Vagina (tissue), 1 donor: ENCODE measurements around a stretch of chr12.

GRCh38 chr12:12449538-12450162, 92.8 kb downstream of the BORCS5 start:
- PRO-cap = no peak
- RAMPAGE, long total RNA = start-site peak on the plus strand at chr12:12449896-12450027, 5 reads

- PRO-cap = no peak
- RAMPAGE, long total RNA = no peak
Measured at GRCh38 chr12:12486515-12487431, 75.9 kb downstream of the DUSP16 start.

DNA sequence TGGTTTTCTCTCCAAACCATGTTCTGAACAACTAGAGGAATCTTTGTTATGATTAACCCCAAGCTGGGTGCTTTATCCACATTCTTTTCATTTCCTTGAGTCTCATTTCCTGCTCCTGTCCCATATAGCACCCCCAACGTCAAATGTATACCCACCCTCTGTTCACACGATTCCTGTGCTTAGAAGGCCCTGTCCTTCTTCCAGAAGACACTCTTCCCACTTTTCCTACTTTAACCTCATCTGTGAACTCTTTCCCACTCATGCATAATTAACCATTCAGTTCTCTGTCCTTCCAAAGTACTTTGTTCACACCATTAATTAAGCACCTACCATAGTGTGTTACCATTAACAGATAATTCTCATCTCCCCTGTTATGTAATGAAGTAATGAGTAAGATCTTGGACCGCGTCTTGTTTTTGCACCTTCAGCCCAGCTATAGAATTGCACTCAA, 74.6 kb downstream of the DUSP16 start:
- PRO-cap = no peak
- RAMPAGE, long total RNA = start-site peak on the minus strand centred at position 332 of the sequence, 200 bp wide, 26 reads

- PRO-cap = no peak
- RAMPAGE, long total RNA = no peak
Measured at GRCh38 chr12:12502734-12503253, 59.9 kb downstream of the DUSP16 start.

GRCh38 chr12:12717893-12718114, 636 bp downstream of the CDKN1B start:
- PRO-cap = no peak
- RAMPAGE, long total RNA = no peak

GRCh38 chr12:12837551-12838240, 24.6 kb downstream of the DDX47 start:
- PRO-cap = no peak
- RAMPAGE, long total RNA = no peak

- PRO-cap = no peak
- RAMPAGE, long total RNA = no peak
Measured at GRCh38 chr12:12876934-12877728, 14.2 kb upstream of the GPRC5A start.

DNA sequence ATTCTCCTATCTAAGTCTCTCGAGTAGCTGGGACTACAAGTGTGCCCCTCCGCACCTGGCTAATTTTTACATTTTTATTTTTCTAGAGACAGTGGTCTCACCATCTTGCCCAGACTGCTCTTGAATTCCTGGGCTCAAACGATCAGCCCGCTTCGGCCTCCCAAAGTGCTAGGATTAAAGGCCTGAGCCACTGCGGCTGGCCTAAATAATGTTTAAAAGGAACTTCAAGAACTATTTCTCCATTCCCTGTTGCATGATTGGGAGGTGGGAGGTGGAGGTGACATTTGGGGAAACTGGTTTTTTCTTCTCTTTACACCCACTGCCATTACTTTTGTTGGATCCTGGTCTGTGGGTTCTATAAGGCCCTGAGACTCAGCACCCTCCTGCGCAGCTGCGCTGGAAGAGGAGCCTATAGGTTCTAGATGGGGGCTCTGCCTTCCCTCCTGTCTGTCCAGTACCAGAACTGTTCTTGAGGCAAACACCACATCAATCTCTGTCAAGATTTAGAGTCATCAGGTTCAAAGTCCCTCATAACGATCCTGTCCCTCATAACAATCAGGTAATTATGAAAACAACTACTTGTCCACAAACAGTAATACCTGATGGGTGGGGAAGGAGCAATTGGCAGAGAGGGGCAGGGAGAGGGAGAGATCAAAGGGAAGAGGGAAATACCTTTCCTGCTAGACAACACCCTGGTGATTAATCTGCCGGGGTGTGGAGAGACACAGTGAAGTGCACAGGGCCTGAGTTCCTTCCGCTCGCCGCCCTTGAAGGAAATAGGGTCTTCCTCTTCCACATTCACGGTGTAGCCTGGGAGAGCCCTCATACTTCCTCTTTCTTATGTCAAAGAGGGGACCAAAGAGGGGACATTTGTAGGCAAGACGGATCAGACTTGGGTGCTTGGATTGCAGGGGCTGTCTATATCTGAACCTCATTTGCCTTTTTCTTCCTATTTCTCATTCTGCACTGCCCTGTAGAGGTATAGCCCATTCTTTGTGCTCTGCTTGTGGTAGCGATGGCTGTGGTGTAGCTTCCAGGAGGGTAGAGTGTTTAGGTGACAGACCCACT, 12.4 kb downstream of the GPRC5A start:
- PRO-cap = no peak
- RAMPAGE, long total RNA = start-site peak on the plus strand centred at position 1,016 of the sequence, 43 bp wide, 10 reads

- PRO-cap = no peak
- RAMPAGE, long total RNA = no peak
Measured at GRCh38 chr12:12907988-12908628, 16.7 kb downstream of the GPRC5A start.

GRCh38 chr12:12908629-12909390, 17.4 kb downstream of the GPRC5A start:
- PRO-cap = no peak
- RAMPAGE, long total RNA = no peak

- PRO-cap = no peak
- RAMPAGE, long total RNA = no peak
Measured at GRCh38 chr12:12912935-12913982, 21.9 kb downstream of the GPRC5A start.

DNA sequence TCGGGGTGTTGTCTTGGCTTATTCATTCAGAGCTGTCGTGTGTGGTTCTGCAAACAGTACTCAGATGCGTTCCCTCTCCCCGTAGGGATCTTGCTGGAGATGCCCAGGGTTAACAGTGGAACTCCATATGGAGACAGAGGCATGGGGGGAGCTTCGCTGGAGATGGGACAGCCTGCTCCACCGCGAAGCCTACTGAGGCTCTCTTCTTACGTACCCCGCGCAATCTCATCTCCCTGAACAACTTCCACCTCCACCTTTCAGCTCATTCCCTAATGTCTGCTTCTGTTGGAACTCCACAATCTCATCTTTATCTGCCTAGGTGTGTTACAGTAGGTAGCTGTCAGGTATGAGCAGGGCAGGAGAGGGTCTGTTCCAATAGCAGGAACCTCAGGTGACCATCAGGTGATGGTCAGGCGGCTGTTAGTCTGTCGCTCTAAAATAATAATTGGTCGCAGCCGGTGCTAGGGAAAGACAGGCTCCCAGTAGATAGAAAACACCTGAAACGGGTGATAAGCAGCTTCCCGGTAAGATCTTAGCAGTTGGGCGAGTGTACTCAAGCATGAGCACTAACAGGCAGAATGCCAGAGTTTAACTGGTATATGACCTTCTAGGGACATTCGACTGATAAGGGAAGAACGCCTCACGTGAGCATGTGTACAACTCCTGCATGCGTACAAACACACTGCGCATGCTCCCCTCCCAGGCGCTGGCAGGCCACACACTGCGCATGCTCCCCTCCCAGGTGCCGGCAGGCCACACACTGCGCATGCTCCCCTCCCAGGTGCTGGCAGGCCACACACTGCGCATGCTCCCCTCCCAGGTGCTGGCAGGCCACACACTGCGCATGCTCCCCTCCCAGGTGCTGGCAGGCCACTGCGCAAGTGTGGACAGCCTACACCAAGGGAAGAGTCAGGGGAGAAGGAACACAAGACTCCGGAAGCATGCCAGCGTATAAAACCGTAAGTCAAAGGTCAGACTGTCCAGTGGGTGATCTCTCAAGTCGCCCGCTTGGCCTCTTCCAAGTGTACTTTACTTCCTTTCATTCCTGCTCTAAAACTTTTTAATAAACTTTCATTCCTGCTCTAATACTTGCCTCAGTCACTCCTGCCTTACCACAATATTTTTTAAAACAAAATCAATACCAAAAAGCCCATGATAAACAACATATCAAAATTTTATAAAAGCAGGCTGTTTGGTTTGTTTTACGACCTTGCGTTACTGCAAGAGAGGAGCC, 24.7 kb downstream of the GPRC5D start:
- PRO-cap = unidirectional peak, plus-strand start at position 900 of the sequence
- RAMPAGE, long total RNA = start-site peak on the plus strand centred at position 902 of the sequence, 24 bp wide, 60 reads

DNA sequence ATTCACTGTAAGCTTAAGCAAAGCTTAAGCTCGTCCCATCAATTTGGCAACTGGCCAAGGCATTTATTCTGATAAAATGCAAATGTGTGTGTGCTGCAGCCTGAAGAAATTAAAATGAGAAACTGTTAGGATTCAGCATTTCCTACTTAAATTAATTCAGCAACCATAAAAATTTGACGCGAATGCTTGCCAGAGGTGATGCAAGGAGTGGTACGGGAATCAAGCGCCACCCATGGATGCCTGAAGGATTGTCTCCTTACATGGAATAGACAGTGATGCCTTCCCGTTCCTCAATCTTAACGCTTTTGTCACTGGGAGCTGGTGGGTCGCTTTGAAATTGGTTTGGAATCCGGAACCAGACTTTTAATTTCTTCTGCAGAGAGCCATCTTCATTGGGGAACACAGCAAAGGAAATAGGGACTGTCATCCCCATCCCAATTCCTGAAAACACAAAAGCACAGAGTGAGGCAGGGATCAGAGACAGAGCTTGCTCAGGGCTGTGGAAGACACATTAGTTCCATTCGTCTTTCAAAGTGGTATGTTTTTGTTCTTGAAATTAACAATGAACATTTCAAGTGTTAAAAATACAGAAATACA, 13.1 kb downstream of the HEBP1 start:
- PRO-cap = no peak
- RAMPAGE, long total RNA = start-site peak on the minus strand centred at position 257 of the sequence, 372 bp wide, 37 reads

DNA sequence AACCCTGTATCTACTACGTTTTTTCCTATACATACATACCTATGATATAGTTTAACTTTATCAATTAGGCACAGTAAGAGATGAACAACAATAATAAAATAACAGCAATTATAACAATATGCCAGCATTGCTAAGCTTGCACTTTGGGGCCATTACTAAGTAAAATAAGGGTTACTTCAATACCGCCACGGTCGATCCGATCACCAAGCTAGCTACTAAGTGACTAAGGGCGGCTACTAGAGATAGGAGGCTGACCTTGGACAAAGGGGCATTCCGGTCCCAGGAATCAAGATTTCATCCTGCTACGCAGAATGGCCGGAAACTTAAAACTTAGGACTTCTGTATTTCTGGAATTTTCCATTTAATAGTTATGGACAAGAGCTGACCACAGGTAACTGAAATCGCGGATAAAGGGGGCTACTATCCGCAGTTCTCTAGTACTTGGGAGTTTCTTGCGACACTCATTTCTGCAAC, 811 bp downstream of the HEBP1 start:
- PRO-cap = no peak
- RAMPAGE, long total RNA = no peak

GRCh38 chr12:13066434-13066926, 22.3 kb downstream of the FAM234B start:
- PRO-cap = no peak
- RAMPAGE, long total RNA = no peak

- PRO-cap = unidirectional peak, minus-strand start at chr12:13099101
- RAMPAGE, long total RNA = no peak
Measured at GRCh38 chr12:13099023-13099660, 4.3 kb downstream of the GSG1 start.

DNA sequence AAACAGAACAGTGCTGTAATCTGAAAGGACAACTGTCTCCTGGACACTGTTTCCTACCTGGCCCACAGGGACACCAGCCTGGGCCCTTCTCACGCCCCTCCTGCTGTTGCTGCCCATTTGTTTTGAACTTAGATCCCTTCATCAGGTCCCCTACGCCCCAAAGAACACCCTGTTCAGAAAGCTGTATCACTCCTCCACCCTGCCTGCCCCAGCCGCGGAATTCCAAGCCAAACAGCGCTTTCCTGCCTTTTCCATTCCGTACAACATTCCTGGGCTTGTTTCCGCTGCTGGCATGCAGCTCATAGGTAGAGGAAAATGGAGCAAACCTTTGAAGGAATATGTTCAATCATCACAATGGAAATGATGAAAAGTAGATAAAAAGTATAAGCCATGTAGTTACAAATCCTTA, 12.8 kb upstream of the GSG1 start:
- PRO-cap = no peak
- RAMPAGE, long total RNA = no peak

DNA sequence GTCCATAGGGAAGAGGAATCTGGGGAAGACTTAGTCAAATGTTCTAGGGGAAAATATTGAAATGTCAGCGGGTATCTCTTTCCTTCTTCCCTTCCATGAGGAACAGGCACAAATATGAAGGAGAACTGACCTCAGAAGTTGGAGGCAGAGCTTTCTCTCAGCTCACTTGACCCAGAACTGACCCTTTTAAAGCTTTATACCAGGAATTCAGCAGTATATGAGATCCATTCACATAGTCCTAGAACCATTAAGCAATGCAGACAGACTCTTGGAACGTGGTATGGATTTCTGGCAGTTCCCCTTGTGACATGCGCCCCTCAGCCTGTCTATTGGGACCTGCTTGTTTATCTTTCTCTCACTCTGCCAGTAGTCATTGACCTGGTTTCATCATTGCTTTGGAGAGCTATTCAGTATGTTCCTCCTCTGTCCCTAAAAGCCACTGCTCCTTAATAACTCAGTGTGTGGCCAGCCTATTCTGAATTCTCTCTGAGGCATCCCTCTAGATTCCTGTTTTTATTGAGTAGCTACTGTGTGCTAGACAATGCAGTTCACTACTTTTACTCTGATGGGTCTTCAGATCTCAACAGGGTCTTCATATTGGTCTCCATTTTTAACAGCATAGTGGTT, 43.1 kb upstream of the GSG1 start:
- PRO-cap = no peak
- RAMPAGE, long total RNA = no peak

GRCh38 chr12:13198775-13199842, 2.6 kb downstream of the EMP1 start:
- PRO-cap = unidirectional peak, minus-strand start at chr12:13199184
- RAMPAGE, long total RNA = start-site peak on the plus strand at chr12:13199312-13199483, 321 reads

- PRO-cap = no peak
- RAMPAGE, long total RNA = no peak
Measured at GRCh38 chr12:13251541-13251796, 54.9 kb downstream of the EMP1 start.